ENCODE measurements around a stretch of chr5.

- PRO-cap = no peak
Measured at GRCh38 chr5:149995269-149995928, 5.1 kb downstream of the TIGD6 start.

DNA sequence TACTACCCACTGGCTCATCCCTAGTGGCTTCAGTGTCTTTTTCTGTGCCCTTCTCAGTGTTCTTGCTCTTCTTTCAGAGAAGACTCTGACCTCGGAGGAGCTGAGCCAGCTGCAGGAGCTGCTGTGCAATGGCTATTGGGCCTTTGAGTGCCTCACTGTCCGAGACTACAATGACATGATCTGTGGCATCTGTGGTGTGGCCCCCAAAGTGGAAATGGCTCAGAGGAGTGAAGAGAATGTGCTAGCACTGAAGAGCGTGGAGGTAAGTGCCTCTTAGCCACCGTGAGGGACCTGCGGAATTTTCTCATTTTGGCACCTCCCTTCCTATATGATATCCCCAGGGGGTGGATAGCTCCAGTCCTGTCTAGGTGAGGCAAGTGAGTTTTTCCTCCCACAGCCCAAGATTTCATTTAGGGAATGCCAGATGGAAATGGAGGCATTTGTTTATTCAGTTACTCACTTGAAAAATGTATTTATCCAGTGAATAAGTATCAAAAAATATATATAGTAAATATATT, 41.2 kb downstream of the HMGXB3 start:
- PRO-cap = no peak

DNA sequence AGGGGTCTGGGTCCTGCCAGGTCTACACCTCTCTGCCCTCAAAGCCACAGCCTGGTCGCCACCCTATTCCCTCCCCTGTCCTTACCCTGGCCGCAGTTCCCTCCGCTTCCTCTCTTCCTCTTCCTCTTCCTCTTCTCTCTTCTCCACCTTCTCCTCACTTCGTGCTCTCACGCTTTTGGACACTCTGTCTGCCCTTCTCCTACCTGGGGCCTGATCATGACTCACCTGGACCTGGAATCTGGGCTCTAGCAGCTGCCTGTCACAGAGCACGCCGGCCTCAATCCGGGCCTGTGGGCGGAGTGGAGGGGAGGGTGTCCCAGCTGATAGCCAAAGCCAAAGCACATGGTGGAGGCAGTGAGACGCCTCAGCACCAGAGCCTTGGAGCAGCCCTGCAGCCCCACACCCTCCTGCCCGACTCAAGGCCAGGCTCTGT, 26.8 kb upstream of the CSF1R start:
- PRO-cap = no peak

DNA sequence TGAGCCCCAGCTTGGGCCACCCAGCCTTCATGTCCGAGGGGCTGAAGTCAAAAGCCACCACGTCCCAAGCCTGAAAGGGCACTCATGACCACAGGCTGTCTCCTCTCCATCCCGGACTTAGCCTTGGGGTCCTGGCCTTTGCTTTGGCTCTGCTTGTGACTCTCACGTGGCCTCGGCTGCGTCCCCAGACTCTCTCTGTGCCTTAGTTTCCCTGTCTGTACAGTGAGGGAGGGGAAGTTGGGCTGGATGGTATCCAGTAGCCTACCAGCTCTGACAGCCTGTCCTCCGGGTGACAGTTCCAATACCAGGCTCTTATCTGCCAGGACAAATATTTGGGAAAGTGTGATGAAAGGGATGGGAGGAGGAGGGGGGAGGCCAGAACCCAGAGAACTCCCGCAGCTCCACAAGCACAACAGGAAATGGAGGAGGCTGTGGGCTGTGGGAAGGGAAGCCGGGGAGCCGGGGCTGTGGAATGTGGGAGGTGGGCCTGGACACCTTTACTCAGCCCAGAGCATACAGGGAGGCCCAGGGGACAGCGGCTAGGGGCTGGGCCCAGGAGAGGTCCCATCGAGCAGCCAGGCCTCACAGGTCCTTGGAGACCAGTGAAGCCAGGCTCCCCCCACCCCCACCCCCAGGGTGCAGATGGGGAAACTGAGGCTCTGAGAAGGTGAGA, 18.4 kb downstream of the PDGFRB start:
- PRO-cap = bidirectional peak, plus-strand start at position 509 of the sequence, minus-strand start at position 420 of the sequence

- PRO-cap = no peak
Measured at GRCh38 chr5:150158428-150158973, 2.9 kb upstream of the PDGFRB start.

- PRO-cap = no peak
Measured at GRCh38 chr5:150159585-150160518, 4.2 kb upstream of the PDGFRB start.

GRCh38 chr5:150162041-150162526, 4.5 kb upstream of the CDX1 start:
- PRO-cap = no peak

- PRO-cap = no peak
Measured at GRCh38 chr5:150173671-150174148, 7.1 kb downstream of the CDX1 start.

DNA sequence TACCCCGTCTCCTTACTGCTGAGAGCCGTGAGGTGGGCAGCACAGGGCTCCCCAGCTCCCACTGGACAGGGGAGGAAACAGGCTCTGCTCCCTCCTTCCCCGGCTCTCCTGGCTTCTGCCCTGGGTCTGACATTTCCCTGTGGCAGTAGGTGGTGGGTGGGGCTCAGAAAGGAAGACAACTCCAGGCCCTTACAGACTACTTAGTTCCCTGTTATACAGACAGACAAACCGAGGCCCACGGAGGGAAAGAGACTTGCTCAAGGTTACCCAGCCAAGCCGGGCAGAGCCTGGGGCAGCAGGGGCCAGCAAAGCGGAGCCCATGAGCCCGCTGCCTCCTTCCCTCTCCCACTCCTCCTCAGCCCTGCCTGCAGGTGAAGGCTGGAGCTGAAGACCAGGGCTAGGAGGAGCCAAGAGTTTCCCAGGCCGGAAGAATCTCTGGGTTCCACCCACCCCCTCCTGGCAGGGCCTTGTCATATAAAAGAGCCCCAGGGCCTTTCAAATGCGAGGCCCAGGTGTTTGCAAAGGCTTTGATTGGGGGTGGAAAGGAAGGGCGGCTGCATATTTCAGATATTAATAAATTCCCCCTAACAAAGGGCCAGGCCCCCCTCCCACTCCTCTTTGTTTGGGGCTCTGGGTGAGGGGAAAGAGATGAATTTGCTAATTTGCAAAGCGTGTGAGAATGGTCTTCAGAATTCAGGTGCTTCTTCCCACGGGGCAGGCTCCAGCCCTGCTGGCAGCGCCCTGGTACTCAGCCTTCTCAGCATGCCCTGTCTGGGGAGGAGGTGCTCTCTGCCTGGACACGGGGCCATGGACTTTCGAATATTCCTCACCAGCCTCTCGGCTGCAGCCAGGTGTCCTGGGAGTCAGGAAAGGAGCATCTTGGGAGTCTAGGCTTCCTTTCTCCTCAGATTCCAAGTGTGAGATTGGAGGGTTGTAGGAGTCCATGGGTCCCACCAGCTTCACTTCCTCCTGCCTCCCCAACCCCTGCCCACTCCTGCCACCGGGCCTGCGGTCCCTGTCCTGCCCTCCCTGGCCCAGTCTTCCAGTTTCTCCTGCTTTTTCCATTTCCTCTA, 21.5 kb downstream of the SLC6A7 start:
- PRO-cap = no peak

DNA sequence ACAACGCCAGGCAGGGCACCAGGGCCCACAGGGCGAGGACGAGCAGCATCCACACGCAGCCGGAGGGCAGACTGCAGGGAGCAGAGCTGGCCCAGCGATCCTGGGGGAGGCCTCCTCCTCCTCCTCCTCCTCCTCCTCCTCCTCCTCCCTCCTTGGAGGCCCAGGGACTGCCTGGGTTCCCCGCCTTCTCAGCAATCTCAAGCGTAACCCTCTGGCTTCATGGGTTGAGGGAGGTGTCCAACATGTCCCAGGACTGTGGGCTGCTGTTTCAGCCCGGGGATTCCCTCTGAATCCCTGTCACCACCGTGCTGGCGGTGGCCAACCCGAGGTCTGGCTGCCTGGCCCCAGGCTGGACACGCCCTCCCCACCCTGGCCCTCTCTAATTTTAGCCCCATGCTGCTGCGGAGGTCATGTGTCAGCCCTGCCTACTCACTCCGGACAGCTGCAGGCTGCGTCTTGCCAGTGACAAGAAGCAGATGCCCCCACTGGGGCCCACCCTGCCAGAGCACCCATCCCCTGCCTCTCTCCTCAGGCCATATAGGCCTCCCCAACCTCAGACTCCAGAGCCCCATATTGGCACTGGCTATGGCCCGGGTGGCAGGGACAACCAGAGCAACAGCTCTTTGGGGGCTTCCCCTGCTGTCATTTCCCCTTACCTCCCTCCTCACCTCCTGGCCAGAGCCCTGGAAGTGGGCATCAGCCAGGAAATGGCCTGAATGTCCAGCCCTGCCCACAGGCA, 44.2 kb downstream of the CAMK2A start:
- PRO-cap = no peak

- PRO-cap = no peak
Measured at GRCh38 chr5:150354889-150355521, 2.5 kb upstream of the TCOF1 start.

DNA sequence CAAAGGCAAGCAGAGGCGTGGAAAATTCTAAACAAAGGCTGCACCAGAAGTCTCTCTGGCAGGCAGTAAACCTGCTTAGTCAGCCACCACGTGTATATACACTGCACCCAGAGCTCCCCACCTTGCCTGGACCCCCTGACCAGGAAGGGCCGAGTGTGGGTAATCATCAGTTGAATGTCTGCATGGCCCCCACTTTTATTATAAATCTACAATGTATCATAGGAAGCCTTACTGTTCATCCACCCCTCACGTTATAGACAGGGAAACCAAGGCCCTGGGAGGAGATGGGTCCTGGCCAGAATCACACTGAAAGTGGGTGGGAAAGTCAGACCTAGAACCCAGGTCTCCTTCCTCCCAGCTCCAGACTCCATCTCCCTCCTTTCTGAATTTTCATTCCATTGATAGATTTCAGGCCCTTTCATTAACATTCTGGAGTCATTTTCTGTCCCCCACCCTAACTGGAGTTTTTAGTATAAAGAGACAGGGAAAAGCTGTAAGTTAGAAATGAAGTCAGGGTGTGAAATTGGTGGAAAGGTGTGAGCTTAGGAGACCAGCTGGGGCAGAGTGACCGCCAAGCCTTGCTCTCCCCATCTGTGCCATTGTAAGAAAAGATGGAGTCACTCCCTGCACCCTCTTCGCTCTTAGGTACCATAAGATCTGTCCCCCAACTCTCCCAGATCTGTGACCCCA, 17.0 kb downstream of the CD74 start:
- PRO-cap = no peak

GRCh38 chr5:150401649-150402307, 10.9 kb downstream of the CD74 start:
- PRO-cap = no peak

DNA sequence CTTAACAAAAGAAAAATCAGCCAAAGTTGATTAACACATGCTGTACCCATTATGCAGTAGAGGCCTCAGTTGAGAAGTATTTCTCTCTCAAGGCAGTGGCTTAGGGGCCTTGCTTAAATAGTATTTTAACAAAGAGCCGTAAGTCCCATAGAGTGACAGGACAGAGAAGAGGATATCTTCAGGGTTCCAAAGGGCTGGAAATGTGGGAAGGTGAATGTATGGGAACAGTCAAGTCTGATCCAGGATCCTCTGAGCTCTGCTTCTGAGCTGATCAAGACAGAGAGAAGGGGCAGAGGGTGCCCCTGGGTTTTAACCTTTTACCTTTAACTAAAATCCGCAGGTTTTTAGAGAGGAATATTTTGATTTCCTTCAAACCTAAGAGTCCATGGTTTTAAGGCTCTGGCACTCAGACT, 597 bp upstream of the CD74 start:
- PRO-cap = no peak

GRCh38 chr5:150441774-150442415, 7.6 kb downstream of the RPS14 start:
- PRO-cap = bidirectional peak, plus-strand start at chr5:150442186, minus-strand start at chr5:150442070

DNA sequence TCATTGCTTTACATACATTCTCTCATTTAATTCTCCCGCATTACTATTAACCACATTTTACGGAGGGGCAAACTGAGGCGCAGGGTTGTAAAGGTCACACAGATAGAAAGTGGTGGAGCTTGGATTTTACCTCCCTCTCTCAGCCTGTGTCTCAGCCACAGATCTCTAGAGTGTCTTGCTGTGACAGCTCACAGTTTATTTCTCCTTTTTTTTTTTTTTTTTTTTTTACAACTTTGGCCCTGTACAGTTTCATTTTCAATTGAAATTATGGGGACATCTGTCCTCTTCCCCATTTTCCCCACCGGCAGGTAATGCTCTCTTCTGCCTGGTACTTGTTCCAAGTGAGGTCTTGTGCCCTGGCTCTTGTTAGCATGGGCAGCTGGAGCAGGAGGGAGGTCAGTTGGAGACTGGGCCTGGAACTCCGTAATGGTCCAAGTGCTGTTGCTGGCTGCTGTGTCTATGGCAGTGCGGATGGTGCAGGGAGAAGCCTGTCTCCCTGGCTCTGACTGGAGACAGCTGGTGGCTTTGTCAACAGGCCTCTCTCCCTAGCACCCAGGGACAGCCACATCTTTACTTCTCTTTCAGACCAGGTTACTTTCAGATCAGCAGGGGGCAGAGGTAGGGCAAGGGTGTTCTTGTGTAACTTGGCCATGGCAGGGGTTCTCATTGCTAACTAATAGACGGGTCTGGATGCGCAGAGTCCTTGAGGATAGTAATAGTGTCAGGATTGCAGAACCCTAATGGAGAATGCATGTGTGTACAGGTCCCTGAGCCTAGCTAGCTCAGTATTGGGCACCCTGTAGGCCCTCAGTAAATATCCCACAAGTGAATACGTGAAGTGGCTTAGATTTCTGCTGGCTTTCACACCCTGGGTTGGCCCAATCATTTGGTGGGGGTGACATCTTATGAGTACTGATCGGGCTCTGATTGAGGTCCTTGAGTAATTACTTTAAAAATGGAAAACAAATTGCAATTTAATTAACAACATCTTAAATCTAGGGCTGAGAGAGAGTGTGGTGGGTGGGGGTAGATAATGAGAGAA, 20.3 kb upstream of the NDST1 start:
- PRO-cap = no peak

DNA sequence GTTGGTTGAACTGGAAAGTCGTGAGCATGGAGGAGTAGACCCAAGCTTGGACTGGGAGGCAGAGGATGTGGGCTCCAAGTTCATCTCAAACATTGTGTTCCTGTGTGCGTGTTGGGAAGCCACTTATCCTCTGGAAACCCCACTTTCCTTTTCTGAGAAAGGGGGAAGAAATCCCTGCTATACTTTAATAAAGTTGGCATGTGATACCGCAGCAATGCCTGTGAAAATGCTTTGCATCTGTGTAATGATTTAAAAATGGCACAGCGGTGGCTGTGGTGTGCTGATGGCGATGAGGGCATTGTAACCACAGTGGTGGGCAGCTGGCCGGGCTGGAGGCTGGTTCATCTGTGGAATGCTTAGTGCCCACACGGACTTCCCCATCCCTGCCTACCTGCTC, 3.1 kb upstream of the NDST1 start:
- PRO-cap = no peak

- PRO-cap = no peak
Measured at GRCh38 chr5:150506409-150506927, 1.5 kb upstream of the NDST1 start.

DNA sequence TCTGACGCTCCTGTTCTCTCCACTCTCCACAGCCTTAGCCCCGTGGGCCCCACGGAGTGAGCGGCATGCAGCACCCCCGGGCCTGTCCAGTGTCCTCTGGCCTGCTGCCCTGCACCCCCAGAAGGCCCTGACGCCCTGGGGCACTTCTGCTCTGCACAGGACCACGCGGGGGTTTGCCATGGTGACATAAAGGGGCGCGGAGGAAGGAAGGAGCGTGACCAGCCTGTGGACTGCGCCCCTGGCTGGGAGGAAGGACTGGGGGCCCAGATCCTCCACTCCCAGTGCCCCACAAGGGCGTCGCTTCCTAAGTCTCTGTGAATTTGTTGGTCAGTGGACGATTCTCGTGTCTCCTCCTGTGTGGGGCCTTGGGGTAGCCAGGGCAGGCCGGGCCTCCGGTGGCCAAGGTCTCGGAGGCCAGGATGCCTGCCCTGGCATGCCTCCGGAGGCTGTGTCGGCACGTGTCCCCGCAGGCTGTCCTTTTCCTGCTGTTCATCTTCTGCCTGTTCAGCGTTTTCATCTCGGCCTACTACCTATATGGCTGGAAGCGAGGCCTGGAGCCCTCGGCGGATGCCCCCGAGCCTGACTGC, 13.0 kb downstream of the NDST1 start:
- PRO-cap = no peak

DNA sequence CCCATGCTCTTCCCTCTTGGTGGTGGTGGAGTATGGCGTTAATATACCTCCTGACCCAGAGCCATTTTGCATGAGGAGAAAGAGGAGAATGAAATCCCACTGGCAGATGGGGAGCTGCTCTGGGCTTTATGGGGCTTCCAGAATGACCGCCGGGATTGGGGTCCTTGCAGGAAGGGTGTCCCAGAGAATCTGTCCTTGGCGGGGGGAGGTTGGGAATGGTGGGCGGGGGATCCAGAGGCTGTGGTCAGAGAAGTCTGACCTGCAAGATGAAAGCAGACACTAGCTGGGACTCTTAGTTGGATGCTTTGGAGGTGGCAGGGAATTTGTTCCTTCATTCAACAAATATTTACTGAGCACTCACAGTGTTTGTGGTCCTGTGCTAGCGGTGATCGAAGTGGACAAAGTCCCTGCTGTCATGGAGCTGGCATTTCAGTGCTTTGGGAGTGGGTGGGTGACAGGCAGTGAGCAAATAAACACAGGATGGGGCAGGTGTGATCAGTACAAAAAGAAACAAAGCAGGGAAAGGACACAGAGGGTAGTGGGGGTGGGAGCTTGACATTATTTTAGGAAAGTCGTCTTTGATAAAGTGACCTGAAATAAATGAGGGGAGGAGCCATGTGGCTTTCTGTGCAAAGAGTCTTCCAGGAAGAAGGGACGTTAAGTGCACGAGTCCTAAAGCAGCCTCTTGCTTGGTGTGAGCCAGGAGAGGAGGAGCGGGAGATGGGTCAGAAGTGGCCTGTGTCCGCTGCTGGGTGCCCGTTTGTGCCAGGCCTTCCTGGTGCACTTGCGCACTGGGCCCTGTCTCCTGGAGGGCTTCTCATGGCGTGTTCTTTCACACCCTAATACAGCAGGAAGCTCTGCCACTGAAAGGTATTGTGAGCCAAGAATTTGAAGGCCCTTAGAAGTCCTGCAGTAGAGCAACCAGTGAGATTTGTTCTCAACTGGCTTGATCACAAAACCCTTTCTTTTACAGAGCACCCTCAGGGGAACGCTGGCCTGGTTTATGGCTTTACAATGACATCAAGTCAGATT, 14.6 kb downstream of the NDST1 start:
- PRO-cap = no peak

All from endothelial cell (in vitro differentiated cells).